Placental pericyte (primary cell): ENCODE measurements around a stretch of chr15.

GRCh38 chr15:55179017-55179935, 17.5 kb downstream of the RSL24D1 start:
- CAGE, long polyA plus RNA = no peak

GRCh38 chr15:55247836-55248639, 41.6 kb downstream of the RAB27A start:
- CAGE, long polyA plus RNA = no peak

- CAGE, long polyA plus RNA = no peak
These were observed 33.9 kb downstream of the RAB27A start for GRCh38 chr15:55255713-55256144.

DNA sequence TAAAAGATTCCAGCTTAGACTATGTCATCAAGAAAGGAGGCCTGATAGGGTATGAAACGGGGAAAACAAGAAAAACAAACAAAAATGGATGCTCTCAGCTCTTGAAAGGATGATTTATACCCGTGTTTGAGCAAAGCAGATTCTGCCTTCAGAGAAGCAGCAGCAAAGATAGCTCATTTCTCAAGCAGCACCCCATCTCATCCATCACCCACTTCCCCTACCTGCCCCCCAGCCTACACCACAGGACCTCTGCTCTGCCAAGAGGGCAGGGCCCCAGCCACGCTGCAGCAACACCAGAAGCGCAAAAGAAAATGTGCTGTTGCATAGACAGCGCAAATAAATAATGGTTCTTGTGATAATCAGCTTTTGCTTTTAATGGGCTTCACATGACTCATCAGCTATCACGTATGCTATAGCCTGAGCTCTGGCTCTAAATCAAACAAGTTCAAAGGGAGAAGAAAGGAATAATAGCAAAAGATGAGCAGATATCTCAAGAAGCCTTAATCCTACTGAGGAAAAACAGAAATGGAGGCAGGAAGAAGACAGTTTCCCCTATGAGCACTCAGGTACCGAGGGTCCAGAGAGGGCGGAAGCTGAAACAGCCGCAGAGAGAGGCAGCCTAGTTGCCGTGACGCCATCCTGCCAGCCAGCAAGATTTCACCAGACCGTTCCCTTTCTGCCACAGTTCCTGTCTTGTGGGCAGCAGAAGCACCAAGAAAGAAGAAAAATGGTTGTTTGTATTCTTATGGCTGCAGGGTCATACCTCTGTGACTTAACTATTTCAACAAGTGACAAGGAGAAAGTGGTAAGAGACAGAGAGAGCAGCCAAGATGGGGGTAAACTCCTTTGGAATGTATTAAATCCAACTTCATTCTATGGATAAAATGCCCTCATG, 22.1 kb downstream of the RAB27A start:
- CAGE, long polyA plus RNA = no peak

DNA sequence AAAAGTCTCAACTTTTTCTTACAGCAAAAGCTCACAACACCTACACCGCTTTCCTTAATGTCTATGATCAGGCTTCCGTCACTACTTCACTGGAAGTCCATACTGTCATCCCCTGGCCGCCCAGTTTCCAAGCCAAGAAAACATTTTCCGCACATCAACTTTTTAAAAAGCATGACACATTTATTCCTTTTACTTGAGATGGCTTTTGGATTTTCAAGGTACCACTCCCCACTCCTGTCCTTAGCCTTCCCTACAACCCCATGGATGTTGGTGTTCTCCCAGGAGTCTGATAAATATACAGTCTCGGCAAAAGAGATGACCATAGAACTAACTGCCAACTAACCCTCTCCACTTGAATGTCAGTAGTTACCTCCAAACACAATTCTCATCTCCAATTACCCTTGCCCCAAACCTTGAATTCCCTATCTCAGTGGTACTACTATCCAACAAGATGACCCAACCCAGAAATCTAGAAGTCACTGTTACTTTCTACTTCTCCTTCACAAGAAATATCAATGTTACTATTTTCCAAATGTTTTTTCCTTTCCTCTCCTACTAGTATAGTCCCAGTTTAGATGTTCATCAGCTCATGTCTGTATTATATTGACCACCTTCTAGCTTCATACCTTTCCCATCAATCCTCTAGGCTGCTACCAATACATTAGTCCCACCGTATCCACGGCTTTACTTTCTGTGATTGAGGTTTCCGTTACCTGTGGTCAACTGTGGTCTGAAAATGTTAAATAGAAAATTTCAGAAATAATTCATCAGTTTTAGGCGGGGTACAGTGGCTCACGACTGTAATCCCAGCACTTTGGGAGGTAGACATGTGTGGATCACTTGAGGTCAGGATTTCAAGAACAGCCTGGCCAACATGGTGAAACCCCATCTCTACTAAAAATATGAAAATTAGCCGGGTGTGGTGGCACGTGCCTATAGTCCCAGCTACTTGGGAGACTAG, 38.0 kb downstream of the PIGB start:
- CAGE, long polyA plus RNA = no peak

- CAGE, long polyA plus RNA = no peak
These were observed 5.6 kb upstream of the DNAAF4 start for GRCh38 chr15:55513432-55514183.

DNA sequence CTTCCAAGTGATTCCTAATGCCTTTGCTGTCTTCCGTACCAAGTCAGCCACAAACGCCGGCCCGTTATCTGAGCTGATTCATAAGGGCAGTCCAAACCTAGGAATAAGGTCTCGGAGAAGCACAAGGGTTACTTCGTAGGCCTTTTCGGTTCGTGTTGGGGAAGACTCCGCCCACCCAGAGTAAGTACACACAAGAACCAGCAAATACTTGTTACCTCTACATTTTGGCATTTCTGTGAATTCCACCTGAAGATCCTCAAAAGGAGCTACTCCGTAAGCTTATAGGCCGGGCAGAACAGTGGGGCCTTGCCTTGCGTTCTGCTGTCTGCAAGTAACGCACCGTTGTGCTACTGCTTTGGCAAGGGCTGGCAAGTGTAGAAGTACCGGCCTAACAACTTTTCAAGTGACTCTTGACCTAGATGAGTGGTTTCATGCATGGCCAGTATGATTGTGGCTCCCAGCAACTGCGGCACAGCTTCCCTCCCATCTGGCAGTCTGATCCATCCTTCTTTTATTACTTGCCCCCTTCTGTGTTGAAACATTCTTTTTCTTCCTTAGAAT, 6.3 kb upstream of the DNAAF4 start:
- CAGE, long polyA plus RNA = no peak

DNA sequence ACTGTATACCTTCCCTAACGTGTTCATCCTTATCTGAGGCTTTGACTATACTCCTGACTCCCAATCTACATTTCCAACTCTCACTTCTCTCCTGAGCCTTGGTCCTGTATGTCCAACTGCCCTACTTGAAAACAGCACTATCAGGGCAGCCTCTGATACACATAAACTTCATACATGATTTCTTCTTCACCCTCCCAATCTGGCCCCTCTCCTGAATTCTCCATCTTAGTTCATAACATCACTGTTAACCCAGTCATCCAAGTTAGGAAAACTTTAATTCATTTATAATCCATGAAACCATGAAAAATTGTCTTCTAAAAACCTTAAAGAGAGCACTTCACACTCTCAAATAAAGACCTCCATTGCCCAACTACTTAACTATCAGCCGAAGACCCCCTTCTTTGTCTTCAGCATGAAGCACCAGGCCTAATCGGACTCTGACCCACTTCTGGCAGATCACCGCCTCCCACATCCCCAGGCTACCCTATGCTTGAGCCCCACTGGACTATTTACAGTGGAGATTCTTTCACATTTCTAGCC, 82.8 kb downstream of the NEDD4 start:
- CAGE, long polyA plus RNA = no peak

DNA sequence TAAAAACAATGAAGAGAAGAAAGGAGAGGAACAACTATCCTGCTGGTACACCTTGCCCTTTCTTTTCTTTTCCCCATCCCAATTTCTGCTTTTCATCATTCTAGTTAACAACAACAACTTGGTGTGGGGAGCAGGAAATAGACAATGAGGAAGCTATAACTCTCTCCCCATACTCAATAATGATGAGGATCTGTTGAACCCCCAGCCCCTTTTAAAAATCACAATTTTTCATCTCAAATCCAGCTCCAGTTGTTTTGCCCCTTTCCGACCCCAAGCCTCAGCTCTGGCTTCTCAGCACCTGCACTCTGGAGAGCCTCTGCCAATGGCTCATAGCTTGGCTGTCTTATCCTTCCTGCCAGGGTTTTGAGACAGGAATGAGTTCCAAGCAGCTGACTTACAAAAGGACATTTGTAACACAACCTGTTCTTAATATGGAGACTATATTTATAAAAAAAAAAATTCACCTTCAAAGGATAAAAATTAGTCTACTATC, 105.8 kb upstream of the NEDD4 start:
- CAGE, long polyA plus RNA = no peak

- CAGE, long polyA plus RNA = no peak
These were observed 20.7 kb downstream of the MNS1 start for GRCh38 chr15:56444209-56444717.

DNA sequence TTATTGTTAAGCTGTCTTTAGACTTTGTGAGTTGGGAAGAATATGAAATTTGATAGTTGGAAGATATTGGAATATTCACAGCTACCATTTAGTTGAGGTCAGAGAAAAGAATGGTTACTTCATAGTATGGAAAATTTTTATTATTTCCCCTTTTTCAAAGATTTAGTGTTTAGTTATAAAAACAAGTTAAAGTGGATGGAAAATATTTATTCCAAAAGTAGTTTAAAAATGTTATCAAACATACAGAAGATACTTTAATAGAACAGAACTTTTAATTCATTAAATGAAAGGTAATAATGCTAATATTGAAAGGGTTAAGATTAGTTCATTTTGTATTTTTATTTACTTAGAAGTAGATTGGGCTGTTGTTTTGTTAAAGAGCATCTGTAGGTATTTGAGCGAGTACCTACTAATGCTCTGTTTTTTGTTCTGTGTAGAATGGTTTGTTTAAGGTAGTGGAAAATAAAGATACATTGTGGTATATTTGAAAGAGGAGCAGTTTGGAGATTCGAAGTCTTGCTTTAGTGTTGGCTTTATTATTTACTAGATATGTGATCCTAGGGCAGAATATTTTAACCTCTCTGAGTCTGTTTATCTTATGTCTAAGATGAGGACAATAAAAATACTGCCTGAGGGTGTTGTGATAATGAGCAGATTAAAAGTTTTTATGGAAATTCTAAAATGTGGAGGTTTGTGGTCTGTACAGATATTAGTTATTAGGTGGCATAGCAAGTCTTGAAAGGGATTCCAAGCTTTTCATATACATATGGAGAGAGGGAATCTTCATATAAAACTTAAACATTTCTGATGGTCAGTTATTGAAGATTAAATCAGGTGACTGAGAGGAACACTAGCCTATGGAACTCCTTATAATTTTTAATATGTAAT, 14.8 kb downstream of the TCF12 start:
- CAGE, long polyA plus RNA = no peak

GRCh38 chr15:57031408-57032019, 113.1 kb downstream of the TCF12 start:
- CAGE, long polyA plus RNA = no peak

GRCh38 chr15:57170640-57171373, 205.5 kb upstream of the CGNL1 start:
- CAGE, long polyA plus RNA = no peak

DNA sequence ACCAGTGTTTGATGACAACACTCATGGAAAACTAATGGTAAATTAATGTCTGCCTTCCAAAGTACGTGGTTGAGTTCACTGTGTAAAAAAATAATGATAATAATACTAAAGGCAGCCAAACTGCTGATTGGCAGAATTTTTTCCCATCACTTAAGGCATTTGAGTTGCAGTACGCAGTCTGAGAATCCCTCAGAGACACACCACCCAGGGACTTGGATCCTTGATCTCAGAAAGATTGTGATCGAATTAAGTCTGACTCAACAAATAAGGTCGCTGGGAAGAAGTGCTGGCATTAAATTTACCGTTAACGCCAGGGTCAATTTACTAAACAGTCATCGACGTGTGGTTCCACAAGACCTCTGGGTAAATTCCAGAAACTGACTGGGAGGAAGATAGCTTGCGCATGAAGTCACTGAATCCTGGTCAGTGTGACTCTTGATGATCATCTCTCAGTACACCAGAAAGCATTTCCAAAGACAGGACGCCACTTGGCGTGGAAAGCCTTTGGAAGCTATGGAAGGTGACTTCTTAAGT, 48.3 kb upstream of the CGNL1 start:
- CAGE, long polyA plus RNA = no peak

GRCh38 chr15:57411859-57412412, 35.6 kb downstream of the CGNL1 start:
- CAGE, long polyA plus RNA = no peak

DNA sequence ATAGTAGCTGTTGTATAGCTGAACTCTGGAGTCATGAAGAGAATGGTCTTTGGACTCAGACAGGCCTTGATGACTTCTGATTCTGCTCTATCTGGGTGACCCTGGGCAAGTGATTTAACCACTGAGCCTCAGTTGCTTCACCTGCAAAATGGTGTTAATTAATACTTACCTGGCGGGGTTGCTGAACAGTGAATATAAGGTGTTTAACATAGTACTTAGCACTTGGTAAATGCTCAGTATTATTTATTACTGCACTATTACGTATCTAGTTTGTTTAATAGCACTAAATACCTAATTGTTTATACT, 40.6 kb downstream of the CGNL1 start:
- CAGE, long polyA plus RNA = no peak

DNA sequence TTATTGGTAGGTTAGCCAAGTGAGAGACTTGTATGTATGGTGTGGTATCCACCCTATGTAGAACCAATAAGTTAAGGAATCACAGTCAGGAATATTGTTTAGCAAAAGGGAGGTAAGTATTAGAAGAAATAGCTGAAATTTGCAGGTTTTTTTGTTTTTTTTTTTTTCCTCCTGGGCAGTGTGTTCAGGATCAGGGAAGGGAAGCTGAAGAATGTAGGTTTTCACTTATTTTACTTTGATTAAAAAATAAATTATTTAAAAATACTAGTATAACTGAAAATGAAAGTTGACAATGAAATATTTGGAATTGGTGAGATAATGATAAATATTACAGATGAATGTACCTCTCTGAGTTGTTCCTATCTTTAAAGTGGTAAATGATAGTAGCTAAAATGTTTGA, 59.0 kb downstream of the CGNL1 start:
- CAGE, long polyA plus RNA = no peak

DNA sequence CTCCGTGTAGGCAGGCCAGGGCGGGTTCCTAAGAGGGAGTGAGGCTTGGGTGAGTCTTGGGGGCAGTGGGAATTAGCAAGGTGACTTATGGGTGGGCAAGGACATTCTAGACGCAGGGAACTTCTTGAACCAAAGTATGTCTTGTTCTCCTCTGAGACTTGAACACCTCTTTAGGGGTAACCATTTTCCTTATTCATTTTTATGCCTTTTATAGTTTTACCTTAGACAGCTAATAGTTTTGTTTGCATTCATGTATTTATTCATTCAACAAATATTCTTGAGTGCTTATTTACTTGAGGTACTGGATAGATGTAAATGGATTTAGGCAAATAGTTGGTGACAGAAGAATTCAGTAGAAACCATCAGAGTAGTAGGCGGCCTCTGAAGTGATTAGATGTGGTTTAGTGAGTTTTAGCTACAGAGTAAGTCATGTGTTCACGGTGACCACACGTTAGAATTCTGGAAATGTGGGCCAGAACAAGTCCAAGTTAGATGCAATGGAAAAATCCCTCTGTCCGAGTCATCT, 100.0 kb downstream of the CGNL1 start:
- CAGE, long polyA plus RNA = no peak

GRCh38 chr15:57501825-57502553, 89.7 kb upstream of the MYZAP start:
- CAGE, long polyA plus RNA = no peak

DNA sequence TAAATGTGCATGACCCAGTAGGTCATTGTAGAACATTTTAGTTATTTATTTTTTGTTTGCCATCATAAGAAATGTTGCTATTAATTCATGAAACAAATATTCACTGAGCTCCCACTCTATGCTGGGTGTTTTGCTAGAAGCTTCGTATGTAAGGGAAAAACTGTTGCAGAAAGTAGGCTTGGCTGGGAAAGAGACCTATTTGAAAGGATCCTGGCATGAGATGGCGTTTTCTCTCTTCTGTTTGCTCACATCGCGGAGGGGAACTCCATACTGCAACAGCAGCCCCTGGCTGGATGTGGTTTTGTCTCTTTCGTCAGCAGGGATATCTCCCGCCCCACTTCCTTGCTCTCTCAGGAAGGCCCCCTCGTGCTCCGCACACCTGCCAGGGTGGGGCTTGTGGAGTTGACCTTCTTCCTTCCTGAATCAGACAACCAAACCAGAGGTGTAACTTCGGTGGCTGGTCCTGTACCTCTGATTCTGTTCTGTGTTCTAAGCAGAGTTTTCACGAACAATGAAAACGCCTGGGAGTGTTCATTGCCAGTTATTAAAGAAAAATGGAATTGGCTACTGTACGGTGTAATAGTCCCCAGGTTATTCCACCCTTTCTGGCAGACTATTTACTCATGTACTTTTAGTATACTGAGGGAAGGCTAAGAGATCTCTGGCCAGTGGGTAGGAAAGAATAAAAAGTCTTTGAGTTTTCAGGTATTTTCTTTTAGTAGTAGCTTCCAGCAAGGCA, 26.3 kb upstream of the MYZAP start:
- CAGE, long polyA plus RNA = no peak